Astrocyte (in vitro differentiated cells and primary cell): ENCODE results near the genes WDR59 and DUXB.

- PRO-cap = no peak
- RRBS, 2 experiments = no CpG with 5 or more reads among the region's 7 CpGs
Observed at GRCh38 chr16:74607831-74608235, 919 bp upstream of the GLG1 start.

- PRO-cap = no peak
- RRBS, 2 experiments = 2 to 4% methylated on average over 11 of the region's 24 CpGs
Observed at GRCh38 chr16:74667281-74667896, 712 bp upstream of the RFWD3 start.

GRCh38 chr16:74699926-74700460 is 669 bp downstream of the MLKL start:
- PRO-cap = no peak
- RRBS, 2 experiments = no CpG with 5 or more reads among the region's 19 CpGs

DNA sequence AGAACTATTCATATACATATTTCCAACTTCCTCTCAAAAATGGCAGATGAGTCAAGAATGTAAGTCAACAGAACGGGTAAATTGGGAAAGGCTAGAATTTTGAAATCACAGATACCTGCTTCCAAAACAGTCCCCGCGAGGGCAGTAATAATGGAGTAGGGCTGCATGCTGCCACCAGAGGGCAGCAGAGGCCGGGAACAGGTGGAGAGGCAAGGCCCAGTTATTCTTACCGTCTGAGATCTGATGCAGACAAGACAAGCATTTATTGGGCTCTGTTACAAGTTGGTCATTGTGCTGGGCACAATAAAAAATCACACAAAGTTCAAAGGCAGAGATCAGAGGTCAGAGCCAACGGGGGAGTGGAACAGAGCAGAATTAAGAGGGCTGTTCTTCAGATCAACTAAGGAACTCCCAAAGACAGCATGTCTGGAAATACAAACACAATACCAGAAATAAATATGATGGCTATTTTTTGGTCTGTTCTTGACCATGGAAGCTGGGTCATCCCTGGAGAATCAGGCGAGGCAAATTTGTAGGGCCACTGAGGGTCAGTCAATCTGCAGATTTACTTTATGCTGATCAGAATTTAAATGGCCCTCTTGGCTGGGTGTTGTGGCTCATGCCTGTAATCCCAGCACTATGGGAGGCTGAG is 8.9 kb upstream of the MLKL start:
- PRO-cap = no peak
- RRBS, 2 experiments = no CpG with 5 or more reads among the region's 7 CpGs

GRCh38 chr16:74723281-74723891 is 22.7 kb upstream of the MLKL start:
- PRO-cap = no peak
- RRBS, 2 experiments = no CpG with 5 or more reads among the region's 8 CpGs

DNA sequence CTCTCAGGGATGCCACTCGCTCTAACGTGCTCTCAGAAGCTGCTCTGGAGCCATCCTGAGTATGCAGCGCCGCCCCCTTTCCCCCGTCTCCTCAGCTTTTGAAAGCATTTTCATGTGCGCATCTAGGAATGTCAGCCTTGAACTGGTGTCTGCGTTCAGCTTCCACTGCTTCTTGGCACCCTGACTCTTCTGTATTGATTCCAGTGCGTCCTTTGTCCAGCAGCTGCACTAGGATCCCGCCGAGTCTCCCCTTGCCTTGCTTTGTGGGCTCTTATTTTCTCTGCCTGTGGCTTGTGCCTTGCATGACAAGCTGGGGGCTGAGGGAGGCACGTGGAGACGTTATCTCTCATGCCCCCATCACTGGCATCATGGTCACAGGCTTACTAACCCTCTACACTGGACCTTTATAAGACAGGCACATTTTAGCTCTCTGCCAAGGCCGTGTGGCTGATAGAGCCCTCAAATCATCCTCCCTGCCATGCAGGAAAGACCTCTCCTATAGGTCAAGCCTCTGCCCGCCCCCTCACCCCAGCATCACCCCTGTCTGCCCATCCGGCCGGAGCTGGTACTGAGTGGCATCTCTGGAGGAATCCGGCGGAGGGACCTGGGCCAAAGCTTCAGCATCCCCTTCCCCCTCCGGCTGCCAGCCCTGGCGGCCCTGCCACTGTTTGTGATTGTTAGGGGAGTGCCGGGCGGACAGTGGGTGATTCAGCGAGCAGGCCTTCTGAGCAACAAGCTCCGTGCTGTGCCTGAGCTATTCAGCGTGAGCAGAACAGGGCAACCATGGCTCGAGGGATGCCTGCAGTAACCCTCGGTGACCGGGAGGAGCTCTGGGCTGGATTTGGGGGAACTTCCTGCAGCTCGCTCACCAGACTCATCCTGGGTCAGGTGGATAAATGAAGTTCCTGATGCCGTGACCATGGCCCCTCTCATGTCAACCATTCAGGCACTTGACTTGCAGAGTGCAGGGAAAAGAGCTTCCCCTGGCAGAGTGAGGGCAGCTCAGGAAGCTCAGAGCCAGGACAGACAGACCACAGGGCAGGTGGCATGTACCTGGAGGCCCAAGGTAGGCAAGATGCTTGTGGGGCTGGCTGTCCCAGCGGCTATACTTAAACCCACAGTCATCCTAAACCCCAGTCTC is 24.0 kb upstream of the MLKL start:
- PRO-cap = no peak
- RRBS, 2 experiments = under 1 to 7% methylated on average over 5 of the region's 31 CpGs

DNA sequence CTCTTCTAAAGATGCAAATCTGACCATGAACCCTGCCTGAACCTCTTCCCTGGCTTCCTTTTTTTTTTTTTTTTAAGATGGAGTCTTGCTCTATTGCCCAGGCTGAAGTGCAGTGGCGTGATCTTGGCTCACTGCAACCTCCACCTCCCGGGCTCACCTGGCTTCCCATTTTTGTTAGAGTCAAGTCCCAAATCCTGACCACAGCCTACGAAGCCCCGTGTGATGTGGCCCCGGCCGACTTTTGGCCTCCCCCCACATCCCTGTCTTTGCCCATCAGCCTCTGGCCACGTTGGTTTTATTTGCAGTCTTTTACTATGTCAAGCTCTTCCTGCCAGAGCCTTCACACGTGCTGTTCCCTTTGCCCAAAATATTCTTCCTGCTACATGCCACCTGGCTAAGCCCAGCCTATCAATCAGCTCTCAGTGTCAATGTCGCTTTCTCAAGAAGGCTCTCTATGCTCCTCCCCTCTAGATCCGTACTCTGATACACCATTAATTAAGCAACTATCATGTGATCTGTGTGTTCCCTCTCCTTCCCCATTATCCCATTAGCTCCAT is 2.6 kb downstream of the FA2H start:
- PRO-cap = no peak
- RRBS, 2 experiments = 81 to 84% methylated on average over 3 to 4 of the region's 10 CpGs

GRCh38 chr16:74984283-74985428 is at the start of gene WDR59:
Gene WDR59, minus strand, starts transcription at chr16:74985123.
- PRO-cap = unidirectional peak, plus-strand start at chr16:74984614; unidirectional peak, minus-strand start at chr16:74985076
- RRBS, 2 experiments = 2% methylated on average over 9 of the region's 86 CpGs

GRCh38 chr16:74996982-74997437 is 1.8 kb upstream of the ZNRF1 start:
- PRO-cap = no peak
- RRBS, 2 experiments = no CpG with 5 or more reads among the region's 6 CpGs

DNA sequence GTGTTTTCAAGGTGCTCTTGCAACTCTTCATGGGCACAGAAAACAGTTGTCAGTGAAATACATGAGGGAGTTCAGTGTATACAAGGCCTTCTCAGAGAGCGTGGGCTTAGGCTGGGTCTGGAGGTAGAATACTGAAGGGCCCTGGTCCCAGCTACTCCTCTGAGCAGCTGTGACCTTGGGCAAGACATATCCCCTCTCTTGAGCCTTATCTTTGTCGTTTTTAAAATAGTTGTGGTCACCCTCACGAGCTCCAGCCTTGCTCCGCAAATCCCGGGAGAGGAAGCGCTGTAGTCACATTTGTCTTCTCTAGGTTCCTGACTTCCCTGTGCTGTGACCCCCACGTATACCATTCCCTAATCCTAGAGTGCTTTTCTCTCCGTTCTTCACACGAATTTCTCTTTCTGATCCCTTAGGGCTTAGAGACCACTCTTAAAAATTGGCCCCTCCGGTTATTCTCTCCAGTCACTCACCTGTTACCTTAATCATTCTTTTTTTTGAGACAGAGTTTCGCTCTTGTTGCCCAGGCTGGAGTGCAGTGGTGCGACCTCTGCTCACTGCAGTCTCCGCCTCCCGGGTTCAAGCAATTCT is 3.7 kb downstream of the ZNRF1 start:
- PRO-cap = no peak
- RRBS, 2 experiments = 100% methylated on average over 1 of the region's 14 CpGs; no CpG with 5 or more reads in 1 of the 2 experiments

DNA sequence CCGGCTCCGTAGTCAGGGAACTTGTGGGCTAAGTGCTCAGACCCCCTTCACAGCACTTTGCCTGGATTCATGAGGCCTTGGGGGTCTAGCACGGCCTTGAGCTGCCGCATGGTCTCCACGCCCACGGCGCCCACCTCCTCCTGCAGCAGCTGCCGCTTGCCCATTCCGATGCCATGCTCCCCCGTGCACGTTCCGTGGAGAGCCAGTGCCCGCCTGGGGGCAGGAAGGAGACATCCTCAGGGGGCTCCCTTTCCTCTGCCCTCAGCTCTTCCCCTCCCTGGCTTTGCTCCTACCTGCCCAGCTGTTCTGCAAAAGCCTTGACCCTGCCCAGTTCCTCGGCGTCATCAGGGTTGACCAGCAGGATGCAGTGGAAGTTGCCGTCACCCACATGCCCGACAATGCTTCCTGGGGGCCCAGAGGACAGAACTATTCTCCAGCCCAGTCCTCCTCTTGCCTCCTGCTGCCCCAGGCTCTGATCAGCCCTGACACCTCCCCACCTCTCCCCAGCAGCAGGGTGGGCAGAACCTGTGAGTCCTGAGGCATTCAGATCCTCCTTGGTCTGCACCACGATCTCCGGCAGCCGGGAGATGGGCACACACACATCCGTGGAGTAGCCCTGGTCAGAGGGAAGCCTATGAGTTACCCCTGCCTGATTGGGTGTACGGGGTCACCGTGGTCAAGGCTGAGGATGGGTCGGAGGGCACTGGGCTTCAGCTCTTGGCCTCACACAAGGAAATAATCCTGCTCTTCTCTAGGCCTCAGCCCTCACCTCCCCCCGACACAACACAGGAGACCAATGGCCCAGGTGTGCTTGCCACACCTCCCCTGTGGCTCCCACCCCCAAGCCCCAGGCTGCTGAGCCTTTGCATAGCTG is 4.0 kb downstream of the LDHD start:
- PRO-cap = no peak
- RRBS, 2 experiments = no CpG with 5 or more reads among the region's 25 CpGs

DNA sequence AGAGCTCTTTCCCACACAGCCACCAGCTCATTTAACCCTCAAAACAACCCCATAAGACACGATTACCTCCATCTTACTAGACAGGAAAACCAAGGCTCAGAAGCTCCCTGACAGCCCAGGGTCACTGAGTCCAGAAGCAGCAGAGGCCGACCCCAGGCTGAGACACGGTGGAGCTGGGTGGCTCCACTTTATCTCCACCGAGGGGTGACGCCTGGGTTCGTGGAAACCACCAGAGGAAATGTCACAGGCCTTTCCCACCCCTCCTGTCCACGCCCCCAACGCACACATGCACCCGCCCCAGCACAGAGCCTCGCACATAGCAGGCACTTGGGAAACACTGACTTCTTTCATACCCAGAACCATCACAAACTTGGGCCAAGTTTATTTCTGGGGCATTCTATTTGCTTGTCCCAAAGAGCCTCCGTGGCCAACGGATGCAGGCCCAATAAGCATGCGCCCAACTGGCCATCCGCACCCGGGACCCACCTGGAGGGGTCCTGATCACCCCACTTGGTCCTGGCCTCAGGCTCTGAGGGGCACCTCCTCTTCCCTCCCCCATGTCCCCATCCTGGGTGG is 3.3 kb downstream of the BCAR1 start:
- PRO-cap = no peak
- RRBS, 2 experiments = no CpG with 5 or more reads among the region's 15 CpGs

DNA sequence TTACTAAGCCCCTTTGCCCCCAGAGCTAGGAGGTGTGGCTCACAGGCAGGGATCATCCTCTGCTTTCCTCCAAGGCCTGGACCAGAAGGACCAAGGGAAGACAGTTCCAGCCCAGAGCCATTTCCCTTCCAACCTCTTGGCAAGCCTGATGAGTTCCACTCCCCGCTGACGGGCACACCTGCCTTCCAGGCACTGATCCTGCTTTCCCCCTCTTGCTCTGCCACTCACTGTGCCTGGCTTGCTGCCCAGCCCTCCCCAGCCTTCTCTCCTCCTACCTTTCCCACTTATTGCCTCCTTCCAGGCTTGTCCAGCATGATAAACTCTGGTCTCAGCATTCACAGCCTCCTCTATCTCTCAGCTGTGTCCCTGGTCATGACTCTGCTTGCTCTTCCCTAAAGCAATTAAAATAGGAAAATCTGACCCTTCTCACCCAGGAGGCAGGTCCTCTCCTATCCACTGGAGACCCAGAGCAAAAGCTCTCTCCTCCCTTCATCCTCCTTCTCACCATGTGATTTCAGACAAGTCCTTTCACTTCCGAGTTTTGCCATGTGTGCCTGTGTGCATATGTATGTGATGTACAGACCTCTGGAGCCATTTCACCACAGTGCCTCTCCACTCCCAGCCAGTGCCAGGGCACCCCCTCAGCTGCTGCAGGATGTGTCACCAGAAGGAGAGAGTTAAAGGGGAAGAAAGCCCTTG is 13.3 kb upstream of the TMEM170A start:
- PRO-cap = no peak
- RRBS, 2 experiments = no CpG with 5 or more reads among the region's 3 CpGs

DNA sequence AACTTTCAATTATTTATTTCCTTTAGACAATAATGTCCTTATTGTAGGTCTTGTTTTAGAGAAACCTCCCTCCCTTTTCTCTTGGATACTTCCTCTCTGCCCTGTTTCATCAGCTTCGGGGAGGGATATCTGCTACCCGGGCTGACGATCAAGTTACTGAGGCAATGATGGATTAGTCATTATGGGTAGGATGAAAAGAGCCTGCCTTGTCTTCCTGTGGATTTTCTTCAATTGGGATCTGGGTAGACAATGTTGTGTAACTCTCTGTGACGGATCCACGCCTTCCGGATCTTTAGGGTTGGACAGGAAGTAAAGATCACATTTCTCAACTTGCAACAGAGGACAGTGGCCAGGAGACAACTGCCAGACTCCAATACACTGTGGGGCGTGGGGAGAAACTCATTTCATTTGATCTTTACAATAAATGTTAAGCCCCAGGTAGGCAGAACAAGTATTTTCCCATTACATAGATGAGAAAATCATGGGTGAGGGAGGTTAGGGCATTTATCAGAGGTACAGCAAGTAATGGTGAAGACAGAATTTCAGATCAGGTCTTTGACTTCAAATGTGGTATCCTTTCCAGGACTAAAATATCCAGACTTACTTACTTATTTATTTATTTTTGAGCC is 11.4 kb upstream of the CHST6 start:
- PRO-cap = no peak
- RRBS, 2 experiments = no CpG with 5 or more reads among the region's 7 CpGs

DNA sequence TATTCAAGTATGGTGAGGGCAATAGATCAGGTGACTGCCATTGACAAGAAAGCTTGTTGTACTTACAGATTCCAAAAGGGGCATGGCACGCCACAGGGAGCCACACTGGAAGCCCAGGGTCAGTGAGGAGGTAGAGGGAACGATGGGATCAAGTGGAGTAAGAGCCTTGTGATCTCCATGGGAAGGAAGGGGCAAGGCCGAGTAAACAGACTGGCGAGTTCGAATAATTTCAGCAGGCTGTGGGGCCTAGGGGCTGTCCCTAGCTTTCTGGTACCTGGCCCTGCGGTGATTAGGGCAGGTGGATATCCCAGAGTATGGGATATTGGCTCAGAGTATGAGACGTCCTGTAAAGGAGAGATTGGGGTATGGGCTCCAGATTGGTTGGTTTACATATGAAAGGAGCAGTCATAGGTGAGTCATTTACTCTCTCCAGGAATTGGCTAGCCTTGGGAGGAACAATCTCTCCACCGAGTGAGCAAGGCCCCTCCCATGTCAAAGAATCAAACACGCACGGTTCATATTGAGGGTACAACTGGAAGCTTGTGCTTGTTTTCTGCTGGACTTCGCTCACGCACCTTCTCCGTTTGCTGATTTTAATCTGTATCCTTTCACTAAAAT is 27.7 kb downstream of the GABARAPL2 start:
- PRO-cap = no peak
- RRBS, 2 experiments = no CpG with 5 or more reads among the region's 13 CpGs

DNA sequence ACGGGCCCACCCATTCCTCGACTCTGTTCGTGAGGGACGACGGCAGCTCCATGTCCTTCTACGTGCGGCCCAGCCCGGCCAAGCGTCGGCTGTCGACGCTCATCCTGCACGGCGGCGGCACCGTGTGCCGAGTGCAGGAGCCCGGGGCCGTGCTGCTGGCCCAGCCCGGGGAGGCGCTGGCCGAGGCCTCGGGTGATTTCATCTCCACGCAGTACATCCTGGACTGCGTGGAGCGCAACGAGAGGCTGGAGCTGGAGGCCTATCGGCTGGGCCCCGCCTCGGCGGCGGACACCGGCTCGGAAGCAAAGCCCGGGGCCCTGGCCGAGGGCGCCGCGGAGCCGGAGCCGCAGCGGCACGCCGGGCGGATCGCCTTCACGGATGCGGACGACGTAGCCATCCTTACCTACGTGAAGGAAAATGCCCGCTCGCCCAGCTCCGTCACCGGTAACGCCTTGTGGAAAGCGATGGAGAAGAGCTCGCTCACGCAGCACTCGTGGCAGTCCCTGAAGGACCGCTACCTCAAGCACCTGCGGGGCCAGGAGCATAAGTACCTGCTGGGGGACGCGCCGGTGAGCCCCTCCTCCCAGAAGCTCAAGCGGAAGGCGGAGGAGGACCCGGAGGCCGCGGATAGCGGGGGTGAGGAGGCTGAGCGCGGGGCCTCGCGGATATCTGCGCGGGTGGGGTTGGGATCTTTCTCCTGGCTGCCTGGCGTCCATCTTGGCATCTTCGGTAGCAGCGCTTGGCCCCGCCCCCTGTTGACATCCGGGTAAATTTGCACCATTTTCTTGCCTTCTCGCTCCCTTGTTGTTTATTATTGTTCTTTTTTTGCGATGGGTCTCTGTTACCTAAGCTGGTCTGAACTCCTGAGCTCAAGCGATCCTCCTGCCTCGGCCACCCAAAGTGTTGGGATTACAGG is 602 bp downstream of the TERF2IP start:
- PRO-cap = bidirectional peak, plus-strand start at position 305 of the sequence, minus-strand start at position 133 of the sequence; bidirectional peak, plus-strand start at position 811 of the sequence, minus-strand start at position 731 of the sequence
- RRBS, 2 experiments = under 1 to 2% methylated on average over 24 to 36 of the region's 86 CpGs

DNA sequence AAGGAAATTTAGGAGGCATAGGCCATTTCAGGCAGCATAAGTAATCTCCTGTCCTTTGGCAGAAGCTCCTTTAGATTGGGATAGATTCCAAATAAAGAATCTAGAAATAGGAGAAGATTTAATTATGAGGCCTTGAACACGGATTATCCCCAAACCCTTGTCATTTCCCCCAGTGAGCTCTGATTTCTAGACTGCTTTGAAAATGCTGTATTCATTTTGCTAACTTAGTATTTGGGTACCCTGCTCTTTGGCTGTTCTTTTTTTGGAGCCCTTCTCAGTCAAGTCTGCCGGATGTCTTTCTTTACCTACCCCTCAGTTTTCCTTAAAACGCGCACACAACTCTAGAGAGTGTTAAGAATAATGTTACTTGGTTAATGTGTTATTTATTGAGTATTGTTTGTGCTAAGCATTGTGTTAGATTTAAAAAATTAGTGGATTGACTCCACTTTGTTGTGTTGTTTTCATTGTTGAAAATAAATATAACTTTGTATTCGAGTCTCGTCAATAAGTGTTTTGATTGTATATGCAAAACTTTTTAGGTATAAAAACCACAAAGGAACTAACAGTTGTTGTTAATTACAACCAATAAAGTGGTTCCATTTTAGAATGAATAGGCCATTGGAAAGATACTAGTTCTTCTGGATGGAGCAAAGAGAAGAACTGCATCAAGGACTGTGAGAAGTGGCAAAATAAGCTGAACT is 9.5 kb downstream of the TERF2IP start:
- PRO-cap = no peak
- RRBS, 2 experiments = no CpG with 5 or more reads among the region's 6 CpGs

GRCh38 chr16:75701163-75701563 is at the start of gene DUXB:
Gene DUXB, minus strand, starts transcription at chr16:75701461.
- PRO-cap = no peak
- RRBS, 2 experiments = no CpG with 5 or more reads among the region's 4 CpGs

DNA sequence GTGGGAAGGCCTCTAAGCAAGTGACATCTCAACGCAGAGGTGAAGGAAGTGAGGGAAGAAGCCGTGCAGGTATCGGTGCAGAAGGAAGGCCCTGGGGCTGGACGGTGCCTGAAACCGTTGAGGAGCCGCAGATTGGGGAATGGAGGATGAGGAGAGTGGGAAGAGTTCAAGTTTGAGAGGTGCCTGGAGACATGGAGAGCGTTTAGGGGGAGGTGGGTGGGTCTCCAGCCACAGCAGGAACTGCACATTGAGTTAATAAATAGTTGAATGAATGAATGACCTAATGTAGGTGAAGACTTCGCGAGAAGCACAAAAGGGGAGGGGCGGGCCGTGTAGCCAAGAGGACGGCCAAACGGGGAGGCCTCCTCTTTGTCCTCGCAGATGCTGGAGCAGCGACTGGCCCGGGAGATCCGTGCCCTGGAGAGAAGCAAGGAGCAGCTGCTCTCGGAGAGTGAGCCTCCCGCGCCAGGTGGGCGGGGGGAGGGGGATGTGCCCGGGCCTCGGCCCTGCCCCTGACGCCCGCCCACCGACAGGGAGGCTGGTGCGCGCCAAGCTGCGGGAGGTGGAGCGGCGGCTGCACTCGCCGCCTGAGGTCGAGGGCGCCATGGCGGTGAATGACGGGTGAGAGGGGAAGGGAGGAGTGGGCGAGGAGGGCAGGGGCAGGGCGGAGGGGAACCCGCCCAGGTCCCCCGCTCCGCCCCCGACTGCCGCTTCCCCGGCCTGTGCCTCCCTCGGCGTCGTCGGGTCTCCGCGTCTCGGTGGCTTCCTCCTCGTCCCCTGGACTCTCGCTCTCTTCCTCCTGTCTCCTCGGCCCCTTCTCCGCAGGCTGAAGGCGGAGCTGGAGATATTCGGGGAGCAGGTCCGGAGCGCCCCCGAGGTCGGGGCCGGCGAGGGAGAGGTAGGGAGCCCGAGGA is 12.8 kb downstream of the SYCE1L start:
- PRO-cap = bidirectional peak, plus-strand start at position 579 of the sequence, minus-strand start at position 616 of the sequence
- RRBS, 2 experiments = 1 to 4% methylated on average over 6 of the region's 65 CpGs

- PRO-cap = no peak
- RRBS, 2 experiments = no CpG with 5 or more reads among the region's 1 CpG
Observed at GRCh38 chr16:77775209-77775492, 13.2 kb upstream of the VAT1L start.